ENCODE measurements around a stretch of chr15.

- PRO-cap, 2 experiments = peak in 2 of 2 experiments; most common plus-strand start chr15:34722056 (in 2)
Measured at GRCh38 chr15:34721677-34722913, 32.7 kb downstream of the GJD2 start.

- PRO-cap, 2 experiments = no peak in any of the 2 experiments
Measured at GRCh38 chr15:34792905-34793631, 2.3 kb downstream of the ACTC1 start.

- PRO-cap, 2 experiments = peak in 2 of 2 experiments; most common plus-strand start chr15:34987297 (in 1)
Measured at GRCh38 chr15:34987045-34987493, 1.0 kb downstream of the ZNF770 start.

DNA sequence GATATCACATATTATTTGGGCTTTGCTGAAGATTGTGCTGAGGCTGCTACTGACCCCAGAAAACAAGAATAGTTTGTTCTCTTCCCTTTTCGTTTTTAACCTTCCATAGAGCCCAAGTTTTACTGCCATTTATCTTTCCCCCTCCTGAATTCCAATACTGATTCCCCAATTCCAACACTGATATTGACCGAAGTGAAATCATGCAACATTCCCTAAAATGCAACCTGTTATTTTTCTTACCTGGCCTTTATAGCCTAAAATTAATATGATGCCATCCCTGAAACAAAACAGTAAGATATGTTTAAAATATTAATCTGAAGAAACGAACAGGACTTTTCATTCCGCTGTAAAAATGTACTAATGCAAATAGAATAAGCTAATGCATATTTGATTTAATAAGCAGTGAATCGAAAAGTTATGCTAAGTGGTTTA is 78.1 kb upstream of the NANOGP8 start:
- PRO-cap, 2 experiments = no peak in any of the 2 experiments

DNA sequence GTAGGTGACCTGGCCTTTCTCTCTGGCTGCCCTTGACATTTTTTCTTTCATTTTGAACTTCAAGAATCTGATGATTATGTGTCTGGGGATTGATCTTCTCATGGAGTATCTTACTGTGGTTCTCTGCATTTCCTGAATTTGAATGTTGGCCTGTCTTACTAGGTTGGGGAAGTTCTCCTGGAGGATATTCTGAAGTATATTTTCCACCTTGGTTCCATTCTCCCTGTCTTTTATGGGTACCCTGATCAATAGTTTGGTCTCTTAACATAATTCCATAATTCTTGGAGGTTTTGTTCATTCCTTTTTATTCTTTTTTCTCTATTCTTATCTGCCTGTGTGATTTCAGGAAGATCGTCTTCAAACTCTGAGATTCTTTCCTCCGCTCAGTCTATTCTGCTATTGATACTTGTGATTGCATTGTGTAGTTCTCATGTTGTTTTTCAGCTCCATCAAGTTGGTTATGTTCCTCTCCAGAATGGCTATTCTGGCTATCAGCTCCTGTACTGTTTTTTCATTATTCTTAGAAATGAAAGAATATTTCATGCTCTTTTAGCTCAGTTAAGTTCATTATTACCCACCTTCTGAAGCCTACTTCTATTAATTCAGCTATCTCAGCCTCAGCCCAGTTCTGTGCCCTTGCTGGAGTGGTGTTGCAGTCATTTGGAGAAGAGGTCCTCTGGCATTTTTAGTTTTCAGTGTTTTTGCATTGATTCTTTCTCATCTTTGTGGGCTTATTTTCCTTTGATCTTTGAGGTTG is 205.0 kb downstream of the DPH6 start:
- PRO-cap, 2 experiments = no peak in any of the 2 experiments

- PRO-cap, 2 experiments = no peak in any of the 2 experiments
Measured at GRCh38 chr15:35665686-35666566, 120.0 kb upstream of the DPH6 start.

DNA sequence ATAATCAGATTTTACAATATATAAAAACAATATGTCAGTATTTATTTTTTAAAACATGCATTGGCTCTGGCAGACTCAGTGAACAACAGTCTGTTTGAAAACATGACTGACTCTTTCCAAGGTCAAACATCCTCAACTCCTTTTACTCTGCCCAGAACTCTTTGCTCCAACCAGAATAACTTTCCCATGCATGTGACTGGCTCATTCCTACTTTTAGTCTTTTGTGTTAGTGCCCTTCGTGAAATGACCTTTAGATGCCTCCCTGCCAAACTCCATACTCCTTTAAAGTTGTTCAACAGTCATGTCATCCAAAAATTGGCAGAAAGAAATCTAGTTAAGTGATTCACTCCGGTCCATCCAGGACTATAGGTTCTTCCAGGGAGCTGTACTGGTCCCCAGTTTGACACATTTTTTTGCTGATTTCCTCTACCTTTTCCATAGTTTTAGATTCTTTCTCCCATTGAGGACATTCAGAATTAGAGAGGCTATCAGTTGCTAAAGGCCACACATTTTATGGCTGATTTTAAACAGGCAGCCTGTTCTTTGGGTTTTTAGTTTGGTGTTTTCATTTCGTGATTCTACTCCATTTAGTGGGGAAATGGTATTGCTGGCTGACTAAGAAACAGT is 3.4 kb upstream of the CDIN1 start:
- PRO-cap, 2 experiments = no peak in any of the 2 experiments

DNA sequence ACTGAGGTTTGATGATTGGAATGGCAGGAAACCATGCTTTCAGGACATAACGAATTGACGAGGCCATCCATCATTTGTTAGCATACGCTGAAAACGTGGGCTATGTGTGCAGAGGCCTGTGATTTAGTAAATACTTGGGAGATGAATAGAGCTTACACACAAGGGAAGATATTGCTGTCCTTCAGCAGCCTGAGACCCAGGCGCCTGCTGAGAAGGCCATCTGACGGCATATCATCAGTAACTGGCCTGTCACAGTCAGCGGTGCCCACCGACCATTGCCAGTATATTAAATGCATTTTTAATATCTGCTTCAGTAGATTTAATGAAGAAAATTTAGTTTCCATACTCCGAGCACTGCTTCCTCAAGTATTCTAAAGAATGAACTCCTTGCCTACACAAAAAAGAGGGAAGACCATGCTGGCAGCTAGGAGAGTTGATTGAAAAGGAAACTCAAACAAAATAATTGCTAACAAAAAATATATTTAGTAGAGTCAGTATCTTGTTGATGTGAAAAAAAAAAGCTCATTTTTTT is 16.3 kb downstream of the CDIN1 start:
- PRO-cap, 2 experiments = no peak in any of the 2 experiments

GRCh38 chr15:36599493-36599946 is 20.1 kb downstream of the CDIN1 start:
- PRO-cap, 2 experiments = no peak in any of the 2 experiments

DNA sequence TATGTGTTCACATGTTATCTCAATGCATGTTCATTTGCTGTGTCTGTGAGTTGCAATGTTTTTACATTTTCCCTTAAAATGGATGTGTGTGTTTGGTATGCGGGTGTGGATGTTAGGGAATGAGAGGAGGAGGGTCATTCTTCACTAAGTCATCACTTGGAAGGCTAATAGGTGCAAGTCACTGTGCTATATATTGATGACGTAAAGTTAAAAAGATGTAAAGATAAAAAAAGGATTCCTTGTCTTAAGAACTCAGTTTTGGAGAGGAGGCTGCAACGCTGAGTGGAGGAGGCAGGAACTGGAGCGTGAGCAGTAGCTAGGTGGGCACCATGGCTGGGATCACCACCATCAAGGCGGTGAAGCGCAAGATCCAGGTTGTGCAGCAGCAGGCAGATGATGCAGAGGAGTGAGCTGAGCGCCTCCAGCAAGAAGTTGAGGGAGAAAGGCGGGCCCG is 33.7 kb downstream of the CDIN1 start:
- PRO-cap, 2 experiments = no peak in any of the 2 experiments

GRCh38 chr15:36887757-36887992 is 212.7 kb downstream of the MEIS2 start:
- PRO-cap, 2 experiments = no peak in any of the 2 experiments

DNA sequence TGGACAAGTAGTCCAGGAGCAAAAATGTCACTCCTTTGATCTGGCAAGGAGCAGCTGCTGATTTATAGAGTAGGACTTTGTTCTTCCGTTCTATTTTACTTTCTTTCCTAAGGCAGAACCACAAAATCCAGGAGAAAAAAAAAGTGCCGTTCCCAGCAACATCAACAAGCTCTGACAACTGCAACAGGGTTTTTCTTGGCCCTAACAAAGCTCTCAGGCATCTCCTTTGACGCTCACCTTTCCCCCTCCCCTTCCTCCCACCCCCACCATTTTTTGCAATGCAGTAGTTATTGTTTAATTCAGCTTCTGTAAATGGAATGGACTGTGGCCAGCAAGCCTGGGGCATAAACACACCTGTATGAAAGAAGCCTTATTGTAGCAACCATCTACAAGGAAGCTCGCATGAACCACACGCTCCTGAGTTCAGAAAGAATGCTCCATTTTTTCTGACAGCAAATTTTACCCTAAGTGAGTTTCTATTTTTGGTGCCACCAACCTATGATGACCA is 196.2 kb downstream of the MEIS2 start:
- PRO-cap, 2 experiments = no peak in any of the 2 experiments

DNA sequence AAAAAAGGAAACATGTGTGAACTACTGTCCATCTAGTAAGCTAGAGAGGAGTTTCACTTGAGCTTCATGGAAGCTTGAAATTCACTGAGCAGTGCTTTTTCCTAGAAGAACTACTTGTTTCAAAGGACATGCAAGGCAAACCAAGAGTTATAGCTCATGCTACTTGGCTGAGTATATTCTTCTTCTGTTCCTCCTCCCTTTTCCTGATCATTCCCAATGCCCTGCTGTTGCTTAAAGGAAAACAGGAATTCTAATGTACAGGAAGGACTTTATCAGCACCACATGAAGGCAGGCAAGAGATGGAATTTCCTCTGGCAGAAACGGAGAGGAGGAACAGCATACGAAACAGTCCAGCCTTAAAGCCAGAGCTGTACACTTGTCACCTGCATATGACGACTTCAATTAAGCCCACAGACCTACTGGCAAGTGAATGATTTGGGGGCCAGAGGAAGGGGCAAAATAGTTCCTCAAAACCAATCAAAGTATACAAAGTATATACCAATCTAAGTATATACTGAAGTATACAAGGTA is 15.7 kb downstream of the MEIS2 start:
- PRO-cap, 2 experiments = no peak in any of the 2 experiments

DNA sequence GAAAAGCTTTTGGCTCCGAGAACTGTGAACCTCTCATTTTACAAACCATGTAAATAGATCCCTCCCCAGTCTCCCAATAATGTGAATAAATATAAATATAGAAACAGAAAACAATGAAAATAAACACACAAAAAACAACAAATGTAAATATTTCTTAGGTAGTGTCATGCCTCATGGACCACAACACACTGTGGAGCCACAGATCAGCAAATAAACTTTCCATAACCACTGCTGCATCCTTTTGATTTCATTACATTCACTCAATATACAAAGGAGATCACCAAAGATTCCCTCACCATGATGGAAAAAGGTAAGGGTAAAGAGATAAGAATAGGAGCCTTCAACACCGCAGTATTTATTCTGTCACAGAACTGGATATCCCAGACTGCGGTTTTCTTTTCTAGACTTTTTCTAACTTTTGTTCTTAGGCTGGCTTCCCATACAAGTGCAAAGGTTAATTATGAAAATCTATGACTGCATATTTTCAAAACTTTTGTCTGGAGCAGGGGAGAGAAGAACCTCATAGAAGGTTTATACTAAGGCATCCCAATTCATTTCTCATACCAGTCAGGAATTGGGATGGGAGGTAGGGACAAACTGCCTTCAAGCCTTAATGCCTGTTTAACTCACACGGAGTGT is 8.4 kb downstream of the MEIS2 start:
- PRO-cap, 2 experiments = no peak in any of the 2 experiments

GRCh38 chr15:37098523-37098892 is 1.8 kb downstream of the MEIS2 start:
- PRO-cap, 2 experiments = peak in 1 of 2 experiments; most common plus-strand start chr15:37098810 (in 1); most common minus-strand start chr15:37098662 (in 1)

GRCh38 chr15:38042778-38043180 is 108.3 kb downstream of the TMCO5A start:
- PRO-cap, 2 experiments = no peak in any of the 2 experiments

DNA sequence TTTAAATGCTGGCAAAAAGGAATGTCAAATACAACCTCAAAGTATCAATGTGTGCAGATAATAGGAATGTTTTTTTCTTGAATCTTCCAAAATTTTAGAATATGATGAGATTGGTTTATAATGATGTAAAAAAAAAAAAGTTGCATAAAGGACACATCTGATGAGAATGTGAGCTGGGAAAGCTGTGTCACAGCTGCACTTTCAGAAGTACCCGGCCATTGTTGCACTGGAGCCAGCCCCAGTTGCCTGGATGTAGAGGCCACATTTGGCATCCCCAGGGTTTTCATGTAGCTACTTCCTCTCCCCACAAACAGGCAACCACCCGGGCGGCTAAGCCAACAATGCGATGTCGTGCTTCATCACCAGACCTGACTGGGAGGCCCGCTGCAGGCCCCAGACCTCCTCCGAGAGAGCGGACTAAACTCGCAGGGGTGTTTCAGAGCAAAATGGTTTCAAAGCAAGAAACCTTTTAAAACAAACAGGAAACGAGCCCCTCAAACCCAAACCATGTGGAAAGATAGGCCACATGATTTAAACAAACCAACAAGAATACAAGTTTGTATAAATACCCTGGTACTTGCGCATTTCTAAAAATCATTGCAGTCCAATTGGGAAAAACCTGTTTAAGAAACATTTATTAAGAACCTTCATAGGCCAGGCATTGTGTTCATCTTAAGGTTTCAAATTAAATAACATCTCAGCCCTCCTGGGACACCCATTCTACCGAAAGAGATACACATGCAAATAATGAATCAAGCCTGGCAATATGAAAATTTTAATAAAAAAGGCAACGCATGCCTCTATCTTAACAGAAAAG is 142.4 kb downstream of the TMCO5A start:
- PRO-cap, 2 experiments = no peak in any of the 2 experiments

DNA sequence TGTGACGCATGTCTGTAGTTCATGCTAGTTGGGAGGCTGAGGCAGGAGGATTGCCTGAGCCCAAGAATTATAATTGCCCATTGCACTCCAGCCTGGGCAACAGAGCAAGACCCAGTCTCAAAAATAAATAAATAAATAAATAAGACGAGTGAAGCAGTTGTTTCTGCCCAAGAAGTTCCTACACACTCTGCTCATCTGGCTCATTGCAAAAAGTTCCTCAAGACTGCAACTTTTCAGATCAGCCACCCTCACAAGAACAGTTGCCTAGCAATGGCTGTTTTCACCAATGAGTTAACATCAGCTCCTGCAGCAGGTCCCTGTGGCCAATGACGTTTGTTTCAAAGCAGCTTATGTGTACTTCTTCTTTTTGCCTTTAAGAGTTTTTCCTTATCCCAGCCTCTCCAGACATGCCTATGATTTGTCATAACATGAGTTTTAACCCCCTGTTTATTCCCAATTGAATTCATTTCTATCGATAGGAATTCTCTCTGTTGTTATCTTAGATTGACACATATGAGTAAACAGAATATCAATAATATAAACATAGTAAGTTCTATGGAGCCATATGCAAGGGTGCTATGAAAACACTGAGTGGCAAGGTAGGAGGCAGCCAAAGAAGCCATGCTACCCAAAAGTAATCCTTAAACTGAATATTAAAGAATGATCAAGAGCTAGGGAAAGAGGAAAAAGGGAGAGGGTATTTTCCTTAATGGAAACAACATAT is 118.3 kb upstream of the SPRED1 start:
- PRO-cap, 2 experiments = no peak in any of the 2 experiments

DNA sequence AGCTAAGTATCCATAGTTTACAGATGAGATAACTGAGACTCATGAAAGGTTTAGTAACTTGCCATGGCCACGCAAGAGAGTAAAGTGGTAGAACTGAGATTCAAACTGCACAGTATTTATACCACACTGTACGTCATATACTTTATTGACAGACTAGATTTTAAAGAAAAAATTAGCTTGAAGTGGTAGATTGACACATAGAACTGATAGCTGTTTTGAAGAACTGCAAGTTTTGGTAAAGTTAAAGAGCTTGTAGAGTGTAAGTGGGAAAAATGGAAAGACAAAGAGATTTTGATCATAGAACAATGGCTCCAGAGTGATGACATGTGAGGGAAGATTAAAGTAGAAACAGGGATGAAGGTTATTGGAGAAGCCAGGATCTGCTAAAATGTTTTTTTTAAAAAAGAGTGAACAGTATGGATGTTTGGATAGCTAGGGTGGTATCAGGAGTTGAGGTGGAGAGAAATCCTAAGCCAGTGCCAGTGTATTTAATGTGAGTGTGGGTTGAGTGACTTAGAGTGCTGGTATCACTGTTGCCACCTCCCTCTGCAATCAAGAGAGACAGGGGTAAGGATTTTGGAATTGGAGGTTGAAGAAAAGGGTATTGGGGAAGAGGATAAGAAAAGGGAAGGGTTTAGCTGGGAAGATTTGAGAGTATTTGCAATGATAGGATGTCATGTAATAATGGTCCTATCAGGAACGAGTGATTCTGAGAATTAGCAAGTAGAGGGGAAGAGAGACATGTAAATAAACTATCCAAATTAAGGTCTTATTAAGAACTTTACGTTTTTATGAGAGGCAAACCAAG is 11.7 kb downstream of the SPRED1 start:
- PRO-cap, 2 experiments = no peak in any of the 2 experiments

DNA sequence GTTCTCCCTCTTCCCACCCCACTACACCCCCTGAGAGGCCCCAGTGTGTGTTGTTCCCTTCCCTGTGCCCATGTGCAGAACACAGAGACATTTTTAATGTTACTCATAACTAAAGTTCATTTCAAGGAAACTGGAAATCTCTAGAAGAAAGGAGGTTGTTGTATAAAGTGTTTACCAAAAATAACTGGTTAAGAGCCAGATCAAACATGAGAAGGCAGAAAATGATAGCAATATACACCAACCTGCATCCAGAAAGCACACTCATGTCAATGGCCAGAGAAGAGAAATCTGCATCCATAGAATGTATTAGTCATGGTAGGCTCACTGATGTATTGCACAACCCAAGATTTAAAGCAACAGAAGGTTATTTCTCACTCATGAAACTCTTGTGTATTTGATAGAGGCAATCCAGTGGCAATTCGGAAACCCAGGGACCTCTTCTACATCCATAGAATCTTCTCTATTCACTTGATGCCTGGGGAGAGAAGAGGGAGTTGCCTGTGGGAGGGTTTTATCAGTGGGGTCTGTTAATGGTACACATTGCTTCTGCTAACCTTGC is 321.9 kb upstream of the RASGRP1 start:
- PRO-cap, 2 experiments = no peak in any of the 2 experiments

Data from psoas muscle (tissue), 2 donors.